Mesenteric fat pad (tissue), 1 donor: Measurements from ENCODE around the genes MSMB, ANXA8L1 and MAPK8.

GRCh38 chr10:44016705-44017259 lies 368.1 kb upstream of the ZNF32 start:
- PRO-cap: no peak

- PRO-cap: no peak
These were observed 92.5 kb downstream of the CXCL12 start for GRCh38 chr10:44292176-44293010.

DNA sequence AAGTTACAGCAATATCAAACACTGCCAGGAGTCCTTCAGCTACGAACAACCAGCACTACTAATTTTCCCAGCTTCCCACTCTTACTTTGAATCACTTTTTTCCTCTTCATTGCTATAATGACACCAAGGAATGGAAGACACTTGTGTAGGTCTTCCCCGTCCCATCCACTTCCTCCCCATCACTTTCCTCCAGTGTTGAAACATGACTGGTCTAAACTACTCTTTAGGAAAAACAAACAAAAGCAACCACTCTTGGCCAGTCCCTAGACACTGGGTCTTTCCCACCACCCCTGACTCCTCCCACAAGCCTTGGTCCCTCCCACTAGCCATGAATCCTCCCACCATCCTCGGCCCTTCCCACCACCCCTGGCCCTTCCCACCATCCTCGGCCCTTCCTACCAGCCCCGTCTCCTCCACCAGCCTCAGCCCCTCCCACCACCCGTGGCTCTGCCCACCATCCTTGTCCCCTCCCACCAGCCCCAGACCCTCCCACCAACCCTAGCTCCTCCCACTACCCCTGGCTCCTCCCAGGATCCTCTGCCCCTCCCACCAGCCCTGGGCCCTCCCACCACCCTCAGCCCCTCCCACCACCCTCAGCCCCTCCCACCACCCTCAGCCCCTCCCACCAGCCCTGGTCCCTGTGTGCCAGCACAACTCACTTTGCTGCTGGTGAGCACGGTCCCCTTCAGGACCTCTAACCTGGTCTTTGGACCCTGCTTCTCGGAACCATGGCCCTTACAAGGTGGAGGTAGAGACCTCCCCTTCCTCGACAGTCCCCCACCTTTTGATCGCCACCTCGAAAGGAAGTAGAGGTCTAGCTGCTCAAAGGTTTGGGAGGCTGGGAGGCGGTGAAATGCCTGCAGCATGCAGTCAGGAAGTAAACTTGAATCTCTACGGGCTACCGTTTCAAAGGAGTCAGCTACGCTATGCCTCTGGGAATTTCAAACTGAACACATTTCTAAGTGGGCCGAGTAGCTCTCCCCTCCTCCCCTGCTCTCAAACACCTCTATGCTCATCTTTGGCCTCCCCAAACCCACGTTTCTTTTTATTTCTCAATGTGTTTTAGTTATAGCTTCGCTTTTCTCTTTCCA lies 68.4 kb downstream of the CXCL12 start:
- PRO-cap: no peak

DNA sequence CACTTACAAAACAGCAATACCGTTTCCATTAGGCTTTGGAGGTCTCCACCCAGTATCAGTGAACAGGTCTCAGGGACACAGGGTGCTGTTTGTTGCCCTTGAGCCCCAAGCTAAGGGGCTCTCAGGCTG lies 4.3 kb downstream of the DEPP1 start:
- PRO-cap: no peak

GRCh38 chr10:44976299-44976737 lies 2.3 kb downstream of the DEPP1 start:
- PRO-cap: no peak

DNA sequence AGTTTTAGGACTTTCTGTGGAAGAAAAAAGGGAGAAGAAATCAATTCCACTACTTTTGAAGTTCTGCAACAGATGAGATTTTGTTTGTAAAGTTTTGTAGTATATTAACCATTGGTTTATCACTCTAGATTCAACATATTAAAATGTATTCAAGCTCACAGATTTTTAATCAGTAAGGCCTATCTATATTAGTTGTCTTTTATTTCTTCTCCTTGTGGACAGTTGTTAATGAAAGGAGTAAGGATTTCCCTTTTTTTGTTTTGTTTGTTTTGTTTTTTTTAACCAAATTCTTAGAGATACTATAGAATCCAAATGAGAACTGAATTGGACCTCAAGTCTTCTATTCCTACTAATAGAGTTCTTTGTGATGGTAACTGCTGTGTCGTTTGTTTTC lies 3.7 kb downstream of the ZNF22 start:
- PRO-cap: no peak

DNA sequence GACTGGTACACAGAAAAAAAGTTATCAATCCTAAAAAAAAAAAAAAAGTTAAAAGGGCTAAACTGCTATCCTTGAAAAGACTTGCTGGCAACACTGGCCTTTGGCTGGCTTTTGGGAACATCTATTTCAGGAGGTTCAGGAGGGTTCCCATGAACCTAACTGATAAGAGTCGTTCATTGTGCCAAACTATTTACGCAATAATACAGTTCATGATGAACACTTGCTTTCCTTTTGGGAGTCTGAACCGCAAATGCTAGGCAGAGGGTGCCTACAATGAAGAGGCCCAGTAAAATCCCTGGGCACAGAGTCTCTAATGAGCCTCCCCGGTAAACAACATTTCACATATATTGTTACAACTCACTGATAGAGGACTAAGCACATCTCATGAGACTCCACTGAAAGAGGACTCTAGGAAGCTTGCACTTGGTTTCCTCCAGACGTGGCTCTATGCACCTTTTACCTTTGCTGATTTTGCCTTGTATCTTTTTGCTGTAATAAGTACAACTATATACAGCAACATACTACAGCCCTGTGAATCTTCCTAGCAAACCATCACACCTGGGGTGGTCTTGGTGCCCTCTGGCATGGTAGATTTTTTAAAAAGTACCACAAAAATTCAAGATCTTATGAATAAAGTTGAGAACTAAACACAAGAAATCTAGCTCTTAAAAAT lies 45.0 kb downstream of the ZFAND4 start:
- PRO-cap: no peak

GRCh38 chr10:45970074-45970947 lies 2.0 kb upstream of the TIMM23 start:
- PRO-cap: no peak

- PRO-cap: no peak
These were observed 1.3 kb upstream of the TIMM23 start for GRCh38 chr10:45970995-45971450.

- PRO-cap: no peak
These were observed 1.8 kb downstream of the TIMM23 start for GRCh38 chr10:45974099-45974422.

GRCh38 chr10:45993763-45994091 lies 21.4 kb downstream of the TIMM23 start:
- PRO-cap: no peak

DNA sequence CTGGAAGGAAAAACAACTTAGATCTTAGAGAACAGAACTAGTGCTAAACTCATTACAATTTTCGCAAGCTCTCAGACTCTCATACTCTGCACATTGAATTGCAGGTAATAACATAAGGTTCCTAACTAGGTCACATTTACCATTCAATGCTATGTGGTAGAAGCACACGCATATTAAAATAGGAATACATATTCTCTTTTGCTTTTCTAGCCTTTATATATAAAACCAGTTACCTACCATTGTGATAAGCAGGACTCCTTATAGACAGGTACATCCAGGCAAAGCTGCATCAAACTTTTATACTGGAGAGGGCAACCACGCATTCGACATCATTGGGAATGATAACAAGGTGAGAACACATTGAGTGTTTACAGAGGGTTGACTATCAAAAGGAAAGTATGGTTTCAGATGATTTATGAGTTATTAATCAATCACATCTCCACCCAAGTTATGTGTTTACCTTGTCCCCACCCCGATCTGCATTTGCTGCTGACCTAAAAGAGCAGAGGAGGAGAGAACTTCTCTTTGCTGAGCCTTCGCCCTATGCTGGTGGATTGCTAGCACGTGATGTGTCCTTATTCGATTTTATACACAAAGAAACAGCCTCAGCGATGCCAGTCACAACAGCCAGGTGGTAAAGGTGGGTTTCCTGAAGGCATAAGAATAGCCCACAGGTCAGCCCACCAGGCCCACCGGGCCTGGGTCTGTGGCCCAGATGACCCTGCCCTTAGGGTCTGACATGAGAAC lies at the start of gene MSMB:
Gene MSMB (minus strand): TSS at position 272 of the 747 bp plus-strand sequence.
- PRO-cap: no peak

GRCh38 chr10:46282750-46283461 lies 3.9 kb upstream of the ANTXRL start:
- PRO-cap: no peak

DNA sequence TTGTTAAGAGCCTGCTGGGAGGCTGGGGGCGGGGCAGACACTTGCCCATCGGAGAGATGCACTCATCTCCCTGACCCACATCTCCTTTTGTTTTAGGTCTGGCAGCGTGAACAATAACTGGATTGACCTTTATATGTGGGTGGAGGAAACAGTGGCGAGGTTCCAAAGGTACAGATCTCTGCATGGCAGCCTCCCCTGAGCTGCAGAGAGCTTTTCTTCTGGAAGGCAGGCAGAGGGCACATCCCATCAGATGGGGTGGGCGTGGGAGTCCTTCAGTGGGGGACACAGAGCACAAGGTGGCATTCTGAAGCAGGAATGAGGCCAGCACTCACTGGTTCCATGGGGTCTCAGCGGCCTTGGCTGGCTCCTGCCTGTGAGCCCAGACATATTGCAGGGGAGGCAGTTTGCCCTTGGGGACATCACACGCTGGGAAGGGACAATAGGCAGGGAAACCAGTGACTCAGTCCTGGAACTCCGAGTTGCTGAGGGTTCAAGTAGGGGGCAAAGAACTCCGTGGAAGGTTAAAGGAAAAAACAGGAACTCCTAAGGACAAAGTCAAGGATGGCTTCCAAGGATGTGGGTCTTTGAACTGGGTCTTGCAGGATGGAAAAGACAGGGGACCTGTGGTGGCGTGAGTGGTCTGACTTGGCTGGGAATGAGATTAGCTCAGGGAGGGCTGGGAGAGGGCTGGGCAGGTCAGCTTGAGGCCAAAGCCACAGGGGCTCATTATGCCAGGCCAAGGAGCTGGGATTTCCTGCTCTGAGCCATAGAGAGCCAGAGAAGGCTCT lies 5.4 kb downstream of the ANTXRL start:
- PRO-cap: no peak

- PRO-cap: no peak
These were observed at the start of gene ANXA8L1 for GRCh38 chr10:46375523-46375944. ANXA8L1 (plus strand) TSS chr10:46375776.

DNA sequence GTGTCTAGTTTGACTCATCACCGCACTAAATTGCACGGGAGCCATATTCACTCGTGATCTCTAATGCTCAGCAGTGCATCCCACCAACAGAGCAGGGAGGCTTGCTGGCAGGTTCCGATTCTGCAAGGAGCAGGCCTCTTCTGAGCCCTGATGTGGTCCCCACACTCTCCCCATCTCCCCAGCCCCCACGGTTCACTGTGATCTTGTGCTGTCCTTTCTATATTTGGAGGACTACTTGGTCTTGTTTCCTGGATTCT lies 338 bp upstream of the GDF2 start:
- PRO-cap: no peak

DNA sequence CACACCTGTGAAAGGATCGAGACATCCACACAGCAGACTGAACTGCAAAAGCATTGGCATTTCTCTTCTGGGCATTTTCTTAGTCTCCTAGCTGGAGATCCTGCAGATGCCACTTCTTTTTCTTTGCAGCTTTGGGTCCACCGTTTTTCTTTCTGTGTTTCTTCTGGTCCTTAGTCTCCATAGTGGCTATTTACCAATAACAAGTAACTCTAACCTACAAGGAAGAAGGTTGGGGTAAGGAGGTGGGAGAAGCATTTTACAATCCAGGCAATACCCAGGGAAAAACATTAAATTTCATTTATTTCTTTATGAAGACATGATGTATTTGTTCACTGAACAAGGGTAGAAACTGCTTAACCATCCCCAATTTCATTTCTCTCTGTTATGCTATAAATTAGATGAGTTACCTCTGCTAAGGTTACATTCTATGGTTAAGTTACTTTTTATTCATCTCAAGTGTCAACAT lies 28.3 kb upstream of the AGAP9 start:
- PRO-cap: no peak

- PRO-cap: unidirectional peak, plus-strand start at chr10:48306636; unidirectional peak, plus-strand start at chr10:48306680
These were observed at the start of gene MAPK8 for GRCh38 chr10:48306138-48307255. MAPK8 (plus strand) TSS chr10:48306677.

DNA sequence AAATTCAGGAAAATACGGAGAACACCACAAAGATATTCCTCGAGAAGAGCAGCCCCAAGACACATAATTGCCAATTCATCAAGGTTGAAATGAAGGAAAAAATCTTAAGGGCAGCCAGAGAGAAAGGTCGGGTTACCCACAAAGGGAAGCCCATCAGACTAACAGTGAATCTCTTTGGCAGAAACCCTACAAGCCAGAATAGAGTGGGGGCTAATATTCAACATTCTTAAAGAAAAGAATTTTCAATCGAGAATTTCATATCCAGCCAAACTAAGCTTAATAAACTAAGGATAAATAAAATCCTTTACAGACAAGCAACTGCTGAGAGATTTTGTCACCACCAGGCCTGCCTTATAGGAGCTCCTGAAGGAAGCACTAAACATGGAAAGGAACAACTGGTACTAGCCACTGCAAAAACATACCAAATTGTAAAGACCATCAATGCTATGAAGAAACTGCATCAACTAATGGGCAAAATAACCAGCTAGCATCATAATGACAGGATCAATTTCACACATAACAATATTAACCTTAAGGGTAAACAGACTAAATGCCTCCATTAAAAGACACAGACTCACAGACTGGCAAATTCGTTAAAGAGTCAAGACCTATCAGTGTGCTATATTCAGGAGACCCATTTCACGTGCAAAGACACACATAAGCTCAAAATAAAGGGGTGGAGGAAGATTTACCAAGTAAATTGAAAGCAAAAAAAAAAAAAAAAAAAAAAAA lies 66.6 kb downstream of the MAPK8 start:
- PRO-cap: no peak

DNA sequence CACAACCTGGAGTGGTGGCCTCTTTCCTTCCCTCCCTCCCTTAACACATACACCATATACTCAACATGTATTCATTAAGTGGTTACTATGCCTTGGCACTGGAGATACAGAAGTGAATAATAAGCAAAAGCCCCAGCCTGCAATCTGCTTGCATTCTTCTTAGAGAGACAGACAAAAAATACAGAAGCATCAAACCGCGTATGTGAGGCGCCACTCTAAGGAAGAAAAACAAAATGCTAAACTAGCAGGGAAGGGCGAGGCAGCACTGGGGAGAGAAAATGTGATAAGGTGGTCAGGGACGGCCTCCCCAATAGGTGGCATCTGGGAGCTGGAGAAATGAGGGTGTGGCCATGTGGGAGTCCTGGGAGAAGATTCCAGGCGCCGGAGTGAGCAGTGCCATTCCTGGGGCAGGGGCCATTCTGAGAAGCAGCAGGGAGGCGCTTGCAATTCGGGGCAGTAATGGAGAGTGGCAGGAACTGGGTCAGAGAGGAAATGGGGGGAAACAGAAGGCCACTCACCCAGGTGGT lies 61.6 kb upstream of the LRRC18 start:
- PRO-cap: no peak